ENCODE measurements around a stretch of chr7.

DNA sequence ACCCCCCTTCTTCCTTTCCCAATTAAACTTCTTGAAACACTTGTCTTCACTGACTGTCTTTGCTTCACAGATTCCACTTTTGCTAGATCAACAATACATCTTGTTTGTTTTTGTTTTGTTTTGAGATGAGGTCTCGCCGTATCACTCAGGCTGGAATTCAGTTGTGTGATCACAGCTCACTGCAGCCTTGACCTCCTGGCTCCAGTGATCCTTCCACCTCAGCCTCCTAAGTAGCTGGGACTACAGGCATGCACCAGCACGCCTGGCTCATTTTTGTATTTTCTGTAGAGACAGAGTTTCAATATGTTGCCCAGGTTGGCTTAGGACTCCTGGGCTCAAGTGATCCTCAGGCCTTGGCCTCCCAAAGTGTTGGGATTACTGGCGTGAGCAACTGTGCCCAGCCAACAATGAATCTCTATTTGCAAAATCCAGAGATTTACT, 59.6 kb downstream of the HIP1 start:
- RAMPAGE, long total RNA: no peak
- RRBS: no CpG with 5 or more reads among the region's 4 CpGs

DNA sequence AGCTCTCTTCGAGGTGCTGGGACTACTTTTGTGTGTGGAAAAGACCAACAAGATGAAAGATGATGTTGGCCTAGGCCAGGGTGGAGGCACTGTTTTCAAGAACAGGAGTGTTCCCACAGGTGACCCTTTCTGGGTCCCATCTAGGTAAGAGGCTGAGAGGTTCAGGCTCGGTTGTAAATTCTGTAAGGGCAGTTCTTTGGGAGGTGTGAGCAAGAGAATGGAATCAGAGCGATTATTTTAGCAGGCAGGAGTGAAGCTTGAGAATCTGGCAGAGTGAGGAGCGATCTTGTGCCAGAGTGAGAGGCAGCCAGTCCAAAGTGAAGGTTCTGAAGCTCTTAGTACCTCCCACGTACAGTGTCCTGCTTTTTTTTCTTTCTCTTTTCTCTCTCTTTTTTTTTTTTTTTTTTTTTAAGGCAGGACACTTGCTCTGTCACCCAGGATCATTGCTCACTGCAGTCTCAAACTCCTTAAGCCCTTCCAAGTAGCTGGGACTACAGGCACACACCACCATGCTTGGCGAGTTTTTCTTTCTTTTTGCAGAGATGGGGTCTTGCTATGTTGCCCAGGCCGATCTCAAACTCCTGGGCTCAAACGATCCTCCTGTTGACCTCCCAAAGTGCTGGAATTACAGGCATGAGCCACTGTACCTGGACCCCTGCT, 10.8 kb downstream of the POR start:
- RAMPAGE, long total RNA: no peak
- RRBS: no CpG with 5 or more reads among the region's 8 CpGs

DNA sequence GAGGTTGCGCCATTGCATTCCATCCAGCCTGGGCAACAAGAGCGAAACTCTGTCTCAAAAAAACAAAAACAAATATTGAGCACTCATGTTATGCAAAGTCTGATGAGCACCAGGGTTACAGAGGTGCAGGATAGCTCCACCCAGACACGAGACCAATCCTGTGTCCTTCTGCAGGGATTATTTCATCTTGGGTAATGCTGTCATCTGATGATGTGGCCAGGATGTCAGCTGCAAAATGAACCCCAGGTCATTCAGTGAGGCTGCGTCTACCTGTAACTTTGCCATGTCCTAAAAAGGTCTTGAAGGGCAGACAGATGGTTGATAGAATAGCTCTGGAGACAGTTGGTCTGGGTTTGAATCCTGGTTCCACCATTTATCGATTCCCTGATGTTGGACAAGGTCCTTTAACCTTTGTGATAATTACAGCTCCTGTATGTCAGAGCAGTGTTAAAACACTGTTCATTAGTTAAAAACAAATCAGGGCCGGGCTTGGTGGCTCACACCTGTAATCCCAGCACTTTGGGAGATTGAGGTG, 11.9 kb downstream of the POR start:
- RAMPAGE, long total RNA: no peak
- RRBS: no CpG with 5 or more reads among the region's 6 CpGs

DNA sequence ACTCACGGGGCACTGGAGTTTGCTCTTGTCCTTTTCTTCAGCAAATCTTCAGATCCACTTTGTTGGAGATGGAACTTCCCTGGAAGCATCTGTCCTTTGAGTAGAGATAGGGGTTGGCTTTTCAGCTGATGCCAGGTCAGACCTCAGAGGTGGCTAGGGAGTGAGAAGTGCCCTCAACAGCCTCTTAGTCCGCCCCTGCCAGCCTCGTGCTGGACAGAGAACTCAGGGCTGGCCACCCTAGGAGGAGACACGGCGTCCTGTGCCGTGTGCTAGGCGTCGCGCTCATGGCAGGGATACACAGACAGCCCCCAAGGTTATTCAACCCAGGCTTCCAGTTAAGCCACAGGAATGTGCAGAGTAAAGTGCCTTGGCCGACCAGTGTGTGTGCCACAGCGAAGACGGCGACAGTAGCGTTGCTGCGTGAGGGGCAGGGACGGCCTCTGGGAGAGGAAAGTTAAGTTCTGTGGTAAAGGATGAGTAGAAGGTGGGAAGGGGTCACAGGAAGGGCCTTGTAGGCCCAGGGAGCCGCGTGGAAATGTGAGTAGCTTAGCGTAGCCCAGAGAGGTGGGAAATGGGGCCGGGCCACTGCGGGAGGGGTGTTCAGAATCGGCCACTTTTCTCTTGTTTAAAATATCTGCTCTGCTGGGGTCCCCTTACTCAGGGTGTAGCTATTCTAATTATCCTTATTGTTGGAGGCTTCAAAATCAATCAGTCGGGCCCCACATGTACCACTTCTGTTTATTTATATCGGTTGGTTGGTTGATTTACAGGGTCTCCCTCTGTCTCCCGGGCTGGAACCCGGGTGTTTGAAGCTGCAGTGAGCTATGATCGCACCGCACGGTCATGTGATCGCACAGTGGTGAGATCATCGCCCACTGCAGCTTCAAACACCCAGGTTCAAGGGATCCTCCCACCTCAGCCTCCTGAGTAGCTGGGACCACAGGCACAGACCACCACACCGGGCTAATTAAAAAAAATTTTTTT, 24.6 kb downstream of the TMEM120A start:
- RAMPAGE, long total RNA: no peak
- RRBS: no CpG with 5 or more reads among the region's 32 CpGs

DNA sequence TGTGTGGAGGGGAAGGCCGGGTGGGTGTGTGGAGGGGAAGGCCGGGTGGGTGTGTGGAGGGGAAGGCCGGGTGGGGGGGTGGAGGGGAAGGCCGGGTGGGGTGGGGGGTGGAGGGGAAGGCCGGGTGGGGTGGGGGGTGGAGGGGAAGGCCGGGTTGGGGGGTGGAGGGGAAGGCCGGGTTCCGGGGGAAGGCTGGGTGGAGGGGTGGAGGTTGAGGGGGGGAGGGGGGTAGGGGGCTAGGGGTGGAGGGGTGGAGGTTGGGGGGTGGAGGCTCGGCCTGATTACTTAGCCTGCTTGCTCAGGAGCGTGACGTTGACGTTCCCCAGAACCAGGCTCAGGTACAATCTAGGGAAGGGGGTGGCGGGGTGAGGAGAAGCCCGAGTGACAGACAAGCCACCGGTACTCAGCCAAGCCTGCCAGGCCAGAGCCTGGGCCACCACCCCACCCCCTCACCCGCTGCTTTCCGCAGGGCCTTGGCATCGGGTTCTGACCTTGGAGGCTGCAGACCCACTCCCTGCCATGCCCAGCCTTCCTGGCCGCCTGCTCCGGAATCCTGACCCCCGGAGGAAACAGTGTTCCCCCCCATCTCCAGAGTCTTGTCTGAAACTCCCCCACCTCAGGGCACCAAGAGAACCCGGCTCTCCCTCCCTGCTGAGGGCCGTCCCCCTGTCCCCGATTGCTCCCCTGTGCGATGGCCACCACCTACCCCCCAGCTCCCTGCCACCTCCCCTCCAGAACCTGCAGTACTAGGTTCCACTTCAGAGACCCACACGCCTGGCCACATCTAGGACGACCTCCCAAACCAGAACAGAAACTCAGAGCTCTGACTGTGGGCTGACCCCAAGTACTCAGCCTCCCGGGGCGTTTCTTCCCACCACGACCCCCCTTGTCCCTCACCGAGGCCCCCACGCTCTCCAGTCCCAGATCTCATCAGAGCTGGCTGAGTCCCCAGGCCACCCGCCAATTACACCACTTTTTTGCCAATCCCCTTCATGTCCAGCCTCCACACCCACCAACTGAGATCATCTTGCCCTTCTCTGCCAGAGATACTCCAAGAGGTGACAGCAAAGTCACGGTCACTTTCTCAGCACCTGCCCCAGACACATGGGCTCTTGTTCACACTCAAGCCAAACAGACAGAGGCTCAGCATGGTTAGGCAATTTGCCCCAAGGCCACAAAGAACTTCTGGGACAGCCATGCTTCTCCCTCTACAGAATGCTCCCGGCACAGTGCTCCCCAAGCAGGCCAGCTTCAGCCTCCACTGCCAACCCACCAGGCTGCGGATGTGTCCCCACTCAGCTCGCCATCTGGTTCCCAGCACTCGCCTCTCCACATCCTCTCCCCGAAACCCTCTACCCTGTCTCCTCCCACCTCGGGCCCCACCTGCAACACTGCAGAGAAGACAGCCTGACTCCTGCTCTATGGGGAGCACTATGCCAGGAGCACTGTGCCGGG, 5.0 kb downstream of the TMEM120A start:
- RAMPAGE, long total RNA: no peak
- RRBS: 24% methylated on average over 2 of the region's 41 CpGs

DNA sequence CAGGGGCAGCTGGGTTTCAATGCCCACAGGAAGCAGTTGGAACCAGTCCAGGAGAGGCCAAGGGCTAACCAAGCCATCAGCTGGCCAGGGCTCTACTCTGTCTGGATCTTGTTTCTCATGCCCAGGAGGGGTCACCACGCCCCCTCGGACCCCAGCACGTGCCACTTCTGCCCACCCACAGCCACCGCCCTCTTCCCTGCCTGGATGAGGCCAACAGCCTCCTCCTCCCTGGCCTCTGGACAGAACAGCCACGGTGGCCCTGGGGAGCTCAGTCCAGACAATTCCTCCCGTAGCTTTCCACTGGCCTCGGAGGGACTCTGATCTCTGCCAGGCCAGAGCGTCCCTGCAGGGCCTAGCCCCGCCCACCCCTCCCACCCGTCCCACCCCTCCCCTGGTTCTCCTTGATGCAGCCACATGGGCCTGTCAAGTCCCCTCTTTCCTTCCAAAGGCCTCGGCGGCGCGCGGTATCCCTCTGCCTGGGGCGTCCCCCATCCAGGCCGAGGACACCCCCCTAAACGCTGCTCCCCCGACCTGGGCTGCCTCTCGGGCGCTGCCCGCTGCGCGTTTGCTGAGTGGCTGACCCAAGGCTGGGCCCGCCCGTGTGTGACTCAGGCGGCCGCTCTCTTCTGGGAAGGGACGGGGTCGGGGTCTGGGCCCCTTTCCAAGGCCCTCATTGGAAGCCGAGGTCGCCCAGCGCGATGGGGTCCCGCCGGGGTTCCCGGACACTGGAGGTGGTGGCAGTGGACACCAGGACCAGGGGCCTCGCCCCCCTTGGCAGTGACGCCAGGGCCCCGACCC, 608 bp downstream of the TMEM120A start:
- RAMPAGE, long total RNA: no peak
- RRBS: no CpG with 5 or more reads among the region's 40 CpGs

DNA sequence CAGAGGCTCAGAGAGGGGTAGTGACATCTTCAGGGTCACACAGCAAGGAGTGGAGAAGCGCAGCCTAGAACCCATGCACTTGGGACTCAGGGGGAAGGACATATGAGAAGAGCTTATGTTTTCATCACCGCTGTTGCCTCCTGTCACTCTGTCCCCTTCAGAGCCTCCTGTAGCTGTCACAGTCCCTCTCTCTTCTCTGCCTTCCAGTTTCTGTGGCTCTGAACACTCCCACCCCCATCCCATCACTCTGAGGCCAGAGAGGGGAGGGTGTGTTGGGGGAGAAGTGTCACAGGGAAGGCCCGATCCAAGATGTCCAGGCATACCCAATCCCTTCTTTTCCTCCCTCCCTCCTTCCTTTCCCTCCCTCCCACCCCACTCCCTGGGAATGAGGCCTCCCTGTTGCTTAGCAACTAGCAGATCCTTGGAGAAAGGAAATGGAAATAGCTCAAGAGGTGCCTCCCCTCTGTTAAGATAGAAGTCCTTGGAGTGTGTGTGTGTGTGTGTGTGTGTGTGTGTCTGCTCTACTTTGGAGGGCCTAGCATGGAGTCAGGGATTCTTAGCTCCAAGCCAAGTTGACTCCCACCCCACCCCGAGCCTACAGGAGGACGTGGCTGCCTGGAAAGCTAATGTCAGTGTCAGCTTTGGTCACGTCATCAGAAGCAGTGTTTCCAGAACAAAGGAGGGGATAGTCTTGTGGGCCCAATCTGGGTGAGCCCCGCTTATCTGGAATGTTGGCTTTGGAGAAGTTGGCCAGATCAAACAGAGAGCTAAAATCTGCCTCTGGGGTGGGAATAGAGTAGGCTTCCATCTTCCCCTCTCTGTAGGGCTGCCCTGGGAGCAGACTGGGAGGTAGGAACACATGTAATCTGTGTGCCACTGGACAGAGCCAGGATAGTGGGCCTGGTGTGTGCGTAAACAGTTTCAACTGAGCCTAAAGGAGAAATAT, 32.3 kb downstream of the SRRM3 start:
- RAMPAGE, long total RNA: no peak
- RRBS: no CpG with 5 or more reads among the region's 8 CpGs

DNA sequence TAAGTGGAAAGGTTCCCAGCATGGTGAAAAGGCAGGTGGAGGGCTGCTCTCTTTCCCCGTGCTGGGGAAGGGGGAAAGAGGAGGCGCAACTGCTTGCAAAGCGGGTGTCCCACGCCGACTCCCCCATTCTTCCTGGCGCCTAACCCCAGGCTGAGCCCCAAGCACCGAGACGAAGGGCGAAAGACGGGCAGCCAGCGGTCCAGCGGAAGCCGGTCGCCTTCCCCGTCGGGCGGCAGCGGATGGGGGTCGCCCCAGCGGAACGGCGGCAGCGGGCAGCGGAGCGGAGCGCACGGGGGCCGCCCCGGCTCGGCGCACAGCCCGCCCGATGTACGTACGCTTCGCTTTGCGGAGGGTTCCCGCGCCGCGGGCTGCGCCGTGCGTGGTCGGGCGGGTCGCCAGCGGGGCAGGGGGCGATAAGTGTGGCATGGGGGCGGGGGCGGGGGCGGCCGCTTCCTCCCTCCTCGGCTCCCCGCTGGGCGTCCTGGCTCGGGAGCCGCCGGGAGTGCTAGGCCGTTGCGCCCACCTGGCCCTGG, 35.3 kb upstream of the HSPB1 start:
- RAMPAGE, long total RNA: no peak
- RRBS: under 1% methylated on average over 13 of the region's 61 CpGs

- RAMPAGE, long total RNA: no peak
- RRBS: 2% methylated on average over 15 of the region's 54 CpGs
These were observed 16.1 kb downstream of the HSPB1 start for GRCh38 chr7:76318153-76319341.

GRCh38 chr7:76330375-76330690, 27.9 kb downstream of the HSPB1 start:
- RAMPAGE, long total RNA: no peak
- RRBS: no CpG with 5 or more reads among the region's 4 CpGs

GRCh38 chr7:76331157-76331681, 27.6 kb downstream of the YWHAG start:
- RAMPAGE, long total RNA: no peak
- RRBS: no CpG with 5 or more reads among the region's 5 CpGs

GRCh38 chr7:76345887-76346180, 13.0 kb downstream of the YWHAG start:
- RAMPAGE, long total RNA: no peak
- RRBS: no CpG with 5 or more reads among the region's 4 CpGs

- RAMPAGE, long total RNA: no peak
- RRBS: no CpG with 5 or more reads among the region's 31 CpGs
These were observed 472 bp upstream of the YWHAG start for GRCh38 chr7:76359208-76359718.

DNA sequence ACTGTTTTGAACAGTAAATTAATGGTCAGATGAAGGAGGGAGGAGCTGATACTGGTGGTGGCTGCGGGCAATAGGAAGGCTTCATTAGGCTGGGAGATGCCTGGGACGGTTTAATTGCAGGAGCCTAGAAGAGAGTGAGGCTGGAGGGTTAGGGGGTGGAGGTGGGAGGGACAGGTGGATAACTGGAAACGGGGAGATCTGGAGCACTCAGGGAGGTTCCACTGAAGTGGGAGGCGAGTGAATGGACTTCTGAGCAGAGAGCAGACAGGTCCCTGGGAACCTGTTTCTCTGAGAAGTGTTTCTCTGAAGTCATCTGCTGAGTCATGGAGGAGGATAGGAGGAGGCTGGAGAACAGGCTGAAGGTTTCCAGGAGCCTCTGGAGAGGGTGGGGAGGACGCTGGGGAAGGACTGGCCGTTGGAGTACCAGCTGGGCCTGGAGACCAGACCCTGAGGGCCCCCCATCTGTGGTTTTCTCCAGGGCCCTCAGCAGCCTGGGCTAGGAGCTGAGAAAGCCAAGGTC, 14.4 kb upstream of the YWHAG start:
- RAMPAGE, long total RNA: no peak
- RRBS: no CpG with 5 or more reads among the region's 6 CpGs

GRCh38 chr7:76392845-76394130, 16.2 kb downstream of the SSC4D start:
- RAMPAGE, long total RNA: no peak
- RRBS: 1% methylated on average over 28 of the region's 111 CpGs

GRCh38 chr7:76403911-76404394, 5.5 kb downstream of the SSC4D start:
- RAMPAGE, long total RNA: no peak
- RRBS: no CpG with 5 or more reads among the region's 5 CpGs

- RAMPAGE, long total RNA: no peak
These were observed 36.6 kb upstream of the SPDYE16 start for GRCh38 chr7:76579472-76580381.

GRCh38 chr7:76611138-76612048, 15.7 kb downstream of the POMZP3 start:
- RAMPAGE, long total RNA: no peak
- RRBS: no CpG with 5 or more reads among the region's 14 CpGs

GRCh38 chr7:77196504-77197178, 3.0 kb downstream of the FGL2 start:
- RAMPAGE, long total RNA: no peak
- RRBS: no CpG with 5 or more reads among the region's 10 CpGs

DNA sequence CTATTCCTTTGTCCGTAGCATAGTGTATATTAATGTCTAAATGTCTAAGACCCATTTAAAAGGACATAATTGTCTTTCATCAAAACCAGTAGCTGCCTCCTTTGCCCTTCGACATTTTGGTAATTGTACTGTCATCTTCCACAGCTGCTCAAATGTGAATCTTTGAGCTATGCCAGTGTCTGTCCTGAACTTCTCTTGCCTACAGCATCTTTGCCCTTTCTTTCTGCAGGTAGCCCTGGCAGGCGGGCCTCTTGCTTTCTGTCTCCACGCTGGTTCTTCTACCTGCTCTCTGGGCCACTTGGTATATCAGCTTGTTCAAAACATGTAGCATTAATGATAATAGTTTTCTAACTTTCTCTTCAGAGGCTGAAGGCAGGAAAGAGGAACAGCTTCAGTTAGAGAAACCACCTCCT, 806 bp upstream of the FGL2 start:
- RAMPAGE, long total RNA: no peak
- RRBS: no CpG with 5 or more reads among the region's 4 CpGs